HT-29 (cell line): Measurements from ENCODE around the gene PPP1R9A.

DNA sequence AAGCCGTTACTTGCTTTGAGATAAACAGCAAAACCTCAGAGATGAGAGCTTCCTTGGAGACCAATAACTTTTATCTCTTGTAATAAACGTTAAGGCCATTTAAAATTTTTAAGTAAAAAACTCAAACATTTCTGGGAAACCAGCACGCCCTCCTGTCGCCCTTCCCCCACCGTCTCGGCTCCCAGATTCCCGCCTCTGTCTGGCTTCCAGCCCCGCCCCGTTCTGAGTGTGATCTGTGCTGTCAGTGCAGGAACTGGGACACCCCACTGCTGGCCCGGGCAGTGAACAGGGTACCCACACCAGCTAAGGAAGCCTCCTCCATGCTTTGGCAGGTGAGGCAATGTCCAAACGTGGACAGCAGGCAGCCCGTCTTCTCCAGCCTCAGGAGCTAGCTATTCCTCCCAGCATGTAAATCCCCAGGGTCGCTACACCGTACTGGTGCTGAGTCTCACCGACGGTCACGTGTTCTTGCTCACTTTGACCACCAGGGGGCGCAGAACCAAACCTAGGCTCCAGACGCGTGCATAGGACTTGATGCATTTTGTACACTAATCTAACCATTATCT lies 22.9 kb upstream of the GATAD1 start:
- RAMPAGE, long total RNA: no peak

DNA sequence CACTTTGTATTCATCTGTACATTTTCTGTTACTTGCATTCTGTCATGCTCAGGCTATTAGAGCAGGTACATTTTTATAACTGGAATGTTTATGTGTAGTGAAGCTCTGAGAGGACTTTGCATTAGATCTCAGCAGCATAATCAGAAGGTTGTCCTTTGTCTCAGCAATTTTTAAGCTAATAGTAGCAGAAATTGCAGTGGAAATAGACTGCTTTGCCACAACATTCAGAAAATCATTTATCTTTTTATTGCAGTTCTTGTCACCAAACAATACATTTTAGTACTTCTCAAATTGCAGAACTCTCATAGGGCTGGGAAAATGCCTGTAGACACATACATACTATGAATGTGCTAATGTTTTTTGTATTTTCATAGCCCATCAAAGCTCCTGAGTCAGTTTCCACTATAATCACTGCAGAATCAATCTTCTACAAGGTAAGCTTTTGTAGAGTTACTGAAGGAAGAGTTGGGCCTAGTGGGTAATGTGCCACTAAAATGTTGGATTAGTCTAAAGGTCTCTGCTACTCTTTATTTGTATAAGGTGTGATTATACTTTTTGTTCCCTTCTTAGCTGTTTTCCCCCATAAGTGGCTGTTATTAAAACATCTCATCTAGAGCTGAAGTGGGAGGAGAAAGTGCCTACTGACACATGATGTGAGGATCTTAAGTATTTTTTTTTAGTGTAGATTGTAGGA lies 3.2 kb downstream of the GATAD1 start:
- RAMPAGE, long total RNA: no peak

DNA sequence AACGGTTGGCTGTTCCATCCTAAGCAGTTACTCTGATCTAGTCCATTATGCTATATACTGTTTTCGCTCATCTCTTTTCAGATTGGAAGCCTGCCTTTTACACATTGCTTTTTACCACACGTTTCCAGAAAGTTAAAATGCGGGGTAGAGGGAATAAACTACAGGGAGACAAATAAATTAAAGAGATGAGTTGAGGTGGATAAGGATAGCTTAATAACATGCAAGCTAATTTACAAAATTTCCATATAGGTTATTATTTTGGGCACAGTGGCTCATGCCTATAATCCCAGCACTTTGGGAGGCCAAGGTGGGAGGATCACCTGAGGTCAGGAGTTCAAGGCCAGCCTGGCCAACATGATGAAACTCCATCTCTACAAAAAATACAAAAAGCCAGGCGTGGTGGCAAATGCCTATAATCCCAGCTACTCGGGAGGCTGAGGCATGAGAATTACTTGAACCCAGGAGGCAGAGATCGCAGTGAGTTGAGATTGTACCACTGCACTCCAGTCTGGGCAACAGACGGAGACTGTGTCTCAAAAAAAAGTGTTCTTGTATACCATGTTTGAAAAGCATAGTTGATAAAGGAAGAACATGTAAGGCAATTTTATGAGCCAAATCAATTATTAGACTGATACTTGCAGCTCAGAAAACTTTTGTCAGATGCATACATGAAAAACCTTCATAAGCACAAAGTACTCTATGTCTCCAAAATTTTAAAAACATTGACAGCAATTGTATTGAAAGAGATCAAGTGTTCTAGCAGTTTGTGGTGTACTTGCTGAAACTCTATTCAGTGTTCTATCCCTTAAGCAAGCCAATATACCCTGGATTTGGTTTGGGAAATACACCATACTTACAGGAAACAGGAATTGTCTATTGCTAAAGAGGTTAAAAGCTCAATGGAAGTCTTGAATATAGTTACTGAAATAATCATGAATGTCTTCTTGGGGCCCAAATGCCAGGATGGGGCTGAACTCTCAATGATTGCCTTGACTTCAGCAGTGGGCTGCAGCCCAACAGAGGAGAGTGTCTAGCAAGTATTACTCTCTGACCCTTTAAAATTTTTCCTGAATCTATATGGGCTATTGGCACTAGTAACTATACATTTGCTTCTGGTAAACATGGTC lies 10.9 kb downstream of the RBM48 start:
- RAMPAGE, long total RNA: no peak

GRCh38 chr7:92612277-92612687 lies 22.1 kb upstream of the FAM133B start:
- RAMPAGE, long total RNA: no peak

- RAMPAGE, long total RNA: no peak
Measured at GRCh38 chr7:92695112-92696521, 105.4 kb upstream of the FAM133B start.

DNA sequence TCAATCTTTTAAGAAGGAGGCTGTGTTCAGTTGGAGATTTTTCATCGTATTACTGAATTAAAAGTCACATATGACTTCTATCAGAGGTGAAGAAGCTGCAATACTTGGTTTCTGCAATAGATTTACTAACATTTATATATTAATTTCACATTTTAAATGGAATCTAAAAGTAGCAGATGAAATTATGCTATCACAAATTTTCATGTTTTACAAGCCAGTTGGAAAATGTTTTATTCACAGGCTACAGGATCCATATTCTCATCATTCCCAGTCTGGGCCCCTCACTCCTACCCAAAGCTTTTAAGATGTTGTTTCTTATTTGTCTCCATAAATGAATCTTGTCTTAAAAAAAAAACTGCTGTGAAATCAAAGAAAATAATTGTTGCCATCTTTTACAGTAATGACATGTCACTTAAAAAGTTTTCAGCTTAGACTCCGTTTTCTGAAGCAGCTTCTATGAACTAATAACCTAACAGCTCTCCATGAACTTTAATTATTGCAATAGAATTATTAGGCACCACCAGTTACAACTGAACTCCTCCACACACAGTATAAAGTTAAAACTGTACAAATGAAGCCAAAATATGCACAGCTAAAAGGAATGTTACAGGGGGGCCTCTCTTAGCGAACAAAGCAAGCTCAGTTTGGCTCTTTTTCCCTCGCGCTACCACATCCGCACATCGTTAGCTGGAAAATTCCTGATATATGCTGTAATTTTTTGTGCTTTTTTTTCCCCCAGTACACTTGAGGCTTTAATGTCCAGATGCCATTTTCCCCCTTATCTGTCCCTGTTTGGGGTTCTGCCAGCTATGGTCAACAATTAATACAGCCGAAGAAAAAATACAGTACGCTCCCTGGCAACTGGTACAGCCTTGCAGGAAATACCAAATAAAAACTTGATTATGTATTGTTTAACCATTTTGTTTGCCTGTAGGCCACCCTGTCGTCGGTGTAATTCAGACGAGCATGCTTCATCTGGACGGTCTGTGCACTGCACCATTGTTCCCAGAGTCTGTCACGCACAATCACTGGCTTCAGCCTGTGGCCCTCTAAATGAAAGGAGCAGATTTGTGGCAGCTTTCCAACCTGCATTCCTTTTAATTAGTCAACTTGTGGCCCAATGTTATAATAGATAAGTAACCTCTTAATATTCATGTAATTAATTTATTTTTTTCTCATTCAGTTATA lies 107.9 kb upstream of the FAM133B start:
- RAMPAGE, long total RNA: no peak

DNA sequence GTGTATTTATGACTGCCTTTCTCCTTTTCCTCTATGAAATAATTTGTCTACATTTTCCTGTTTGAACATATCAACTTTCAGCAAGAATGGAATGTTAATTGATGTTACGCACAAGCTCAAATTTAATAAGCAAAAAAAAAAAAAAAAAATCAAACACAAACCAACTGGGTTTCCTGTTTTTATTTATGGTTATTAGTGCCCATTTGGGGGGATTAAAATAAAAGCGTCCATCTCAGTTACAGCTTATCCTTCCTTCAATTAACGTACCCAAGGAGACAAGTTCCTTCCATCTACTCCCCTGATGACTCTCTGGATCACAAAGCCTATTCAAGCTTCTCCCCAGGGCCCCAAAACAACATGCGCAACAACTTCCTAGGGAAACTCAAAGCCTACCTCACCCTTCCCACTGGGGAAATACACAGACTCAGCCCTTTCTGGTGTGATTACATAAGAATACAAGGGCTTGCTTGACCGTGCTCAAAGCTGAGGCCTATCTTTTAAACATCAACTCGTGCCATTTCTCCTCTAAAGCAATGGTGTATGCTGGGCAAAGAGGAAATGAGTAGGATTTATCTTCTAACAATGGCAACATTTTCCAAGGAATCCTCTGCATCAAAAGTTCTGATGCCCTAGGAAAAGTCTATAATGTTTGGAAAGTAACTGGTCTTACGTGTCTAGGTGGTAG lies 112.5 kb downstream of the CDK6 start:
- RAMPAGE, long total RNA: no peak

DNA sequence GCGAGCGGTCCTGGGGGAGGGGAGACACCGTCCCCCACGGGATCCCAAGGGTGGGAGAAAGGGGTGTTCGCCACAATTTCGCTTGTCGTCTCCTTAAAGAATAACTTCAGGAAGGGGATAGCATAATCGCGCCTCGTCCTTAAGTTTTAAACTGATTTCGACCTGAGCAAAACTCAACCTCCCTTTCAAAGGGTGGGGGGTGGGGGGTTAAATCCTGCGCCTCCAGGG lies 2.0 kb downstream of the CDK6 start:
- RAMPAGE, long total RNA: no peak

- RAMPAGE, long total RNA: no peak
Measured at GRCh38 chr7:92870839-92871188, 34.4 kb upstream of the CDK6 start.

GRCh38 chr7:93146885-93147305 lies 1.3 kb downstream of the SAMD9L start:
- RAMPAGE, long total RNA: no peak

DNA sequence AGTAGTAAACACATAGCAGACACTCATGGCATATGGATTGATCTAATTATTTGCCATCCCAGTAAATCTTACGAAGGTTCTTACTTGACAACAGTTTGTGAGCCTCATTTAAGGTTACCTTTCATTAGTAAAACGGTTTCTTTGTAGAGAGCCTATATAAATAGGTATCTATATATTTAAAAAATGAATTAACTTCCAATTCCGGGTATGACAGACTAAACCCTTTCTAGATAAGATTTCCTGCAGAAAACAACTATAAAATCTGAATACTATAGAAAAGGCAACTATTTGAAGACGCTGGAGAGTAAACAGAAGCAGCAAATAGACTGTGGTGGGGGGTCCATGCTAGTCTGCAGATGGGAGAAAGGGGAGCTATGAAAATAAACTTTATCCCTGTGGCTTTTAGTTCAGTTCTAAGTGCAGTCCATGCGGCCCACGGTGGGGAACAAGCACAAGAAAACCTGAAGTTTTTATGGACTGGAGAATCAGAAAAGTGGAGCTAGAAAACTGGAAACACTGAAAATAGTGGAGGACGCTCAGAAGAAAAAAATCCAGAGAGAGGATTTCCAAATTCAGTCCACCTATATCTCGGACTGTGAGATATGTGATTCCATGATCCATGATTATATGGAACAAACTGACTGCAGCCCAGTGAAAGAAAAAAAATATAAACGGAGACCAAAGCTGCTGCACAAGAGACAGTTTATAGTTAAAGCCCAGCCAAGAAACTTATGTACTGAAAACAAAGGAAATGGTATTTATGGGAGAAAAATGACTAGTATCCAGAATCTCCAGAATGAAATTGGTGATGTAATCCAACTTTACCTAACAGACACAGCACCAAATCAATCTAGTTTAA lies 96.3 kb downstream of the VPS50 start:
- RAMPAGE, long total RNA: no peak

- RAMPAGE, long total RNA: no peak
Measured at GRCh38 chr7:93399404-93399673, 167.2 kb downstream of the VPS50 start.

DNA sequence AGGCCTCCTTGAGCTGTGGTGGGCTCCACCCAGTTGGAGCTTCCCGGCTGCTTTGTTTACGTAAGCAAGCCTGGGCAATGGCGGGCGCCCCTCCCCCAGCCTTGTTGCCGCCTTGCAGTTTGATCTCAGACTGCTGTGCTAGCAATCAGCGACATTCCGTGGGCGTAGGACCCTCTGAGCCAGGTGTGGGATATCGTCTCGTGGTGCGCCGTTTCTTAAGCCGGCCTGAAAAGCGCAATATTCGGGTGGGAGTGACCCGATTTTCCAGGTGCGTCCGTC lies 97.5 kb downstream of the TFPI2 start:
- RAMPAGE, long total RNA: no peak

DNA sequence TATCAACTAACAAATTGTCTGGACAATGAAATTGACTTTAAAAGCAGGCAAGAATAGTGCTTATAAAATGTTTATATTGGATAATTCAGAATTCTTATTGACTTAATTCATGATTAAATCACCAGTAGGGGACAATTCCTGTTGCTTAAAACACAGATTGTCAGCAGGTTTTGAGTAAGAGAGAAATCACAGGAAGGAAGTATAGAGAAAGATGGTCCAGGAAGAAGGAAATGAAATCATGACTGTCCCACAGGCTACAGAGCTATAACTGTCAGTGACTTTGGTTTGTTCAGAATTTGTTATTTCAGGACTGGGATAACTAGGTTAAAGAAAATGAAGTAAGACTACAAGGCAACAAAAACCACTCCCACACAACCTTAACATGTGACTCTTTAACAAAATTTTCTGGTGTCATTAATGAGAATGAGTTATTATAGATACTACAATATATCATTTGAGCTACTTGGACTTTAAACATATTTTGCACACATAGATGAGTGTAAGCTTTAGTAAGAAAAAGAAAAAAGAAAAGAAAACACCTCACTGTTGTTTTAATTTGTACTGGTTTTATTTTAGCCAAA lies 6.9 kb downstream of the GNGT1 start:
- RAMPAGE, long total RNA: no peak

DNA sequence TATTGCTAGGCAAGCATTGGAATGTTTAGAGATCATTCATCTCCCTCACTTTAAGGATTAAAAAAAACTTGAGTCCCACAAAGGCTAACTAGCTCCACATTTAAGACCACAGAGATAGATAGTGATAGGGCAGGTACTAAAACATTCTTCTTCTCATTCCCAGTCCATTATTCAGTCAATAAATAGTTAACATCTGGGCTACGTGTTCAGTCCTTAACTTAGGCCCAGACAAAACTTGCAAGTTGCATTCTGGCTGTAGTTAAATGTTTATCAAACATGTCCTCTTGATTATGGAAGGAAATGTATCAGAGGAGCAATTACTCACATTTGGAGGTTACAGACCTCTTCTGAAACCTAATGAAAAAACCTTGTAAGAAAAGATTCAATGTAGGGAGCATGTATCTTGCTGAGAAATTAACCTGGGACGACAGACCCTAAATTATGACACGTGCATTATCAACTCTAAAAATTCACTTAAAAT lies 2.5 kb downstream of the GNG11 start:
- RAMPAGE, long total RNA: no peak

DNA sequence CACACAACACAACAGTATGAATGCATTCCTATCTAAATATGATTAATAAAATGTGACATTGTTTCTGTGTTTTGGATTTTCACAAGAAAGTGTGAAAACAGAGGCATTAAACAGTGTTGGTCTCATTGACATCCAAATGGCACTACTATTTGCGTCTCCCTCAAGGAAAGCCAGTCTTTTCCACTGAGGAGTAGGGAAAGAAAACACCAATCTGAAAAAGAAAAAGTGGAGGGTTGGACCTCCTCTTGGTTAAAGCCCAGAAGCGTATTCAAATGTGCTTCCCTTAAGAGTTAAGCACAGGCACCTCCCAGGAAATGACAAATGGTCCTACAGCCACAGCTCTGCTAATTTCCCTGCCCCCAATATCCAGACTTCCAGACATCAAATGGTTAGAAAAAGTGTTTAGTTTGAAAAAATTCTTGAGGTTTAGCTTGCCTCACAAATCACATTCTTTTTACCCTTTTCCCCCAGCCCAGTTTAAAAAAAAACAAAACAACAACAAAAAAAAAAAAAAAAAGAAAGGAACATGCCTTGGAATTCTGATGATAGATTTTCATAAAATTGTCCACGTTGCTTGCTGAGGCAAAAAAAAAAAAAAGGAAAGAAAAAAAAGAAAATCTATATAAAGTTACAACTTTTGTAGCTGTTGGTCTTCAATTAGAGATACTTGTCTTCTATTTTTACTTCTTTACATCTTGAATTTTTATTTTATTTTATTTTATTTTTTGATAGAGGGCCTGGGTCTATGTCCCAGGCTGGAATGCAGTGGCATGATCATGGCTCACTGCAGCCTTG lies 19.0 kb upstream of the COL1A2 start:
- RAMPAGE, long total RNA: no peak

DNA sequence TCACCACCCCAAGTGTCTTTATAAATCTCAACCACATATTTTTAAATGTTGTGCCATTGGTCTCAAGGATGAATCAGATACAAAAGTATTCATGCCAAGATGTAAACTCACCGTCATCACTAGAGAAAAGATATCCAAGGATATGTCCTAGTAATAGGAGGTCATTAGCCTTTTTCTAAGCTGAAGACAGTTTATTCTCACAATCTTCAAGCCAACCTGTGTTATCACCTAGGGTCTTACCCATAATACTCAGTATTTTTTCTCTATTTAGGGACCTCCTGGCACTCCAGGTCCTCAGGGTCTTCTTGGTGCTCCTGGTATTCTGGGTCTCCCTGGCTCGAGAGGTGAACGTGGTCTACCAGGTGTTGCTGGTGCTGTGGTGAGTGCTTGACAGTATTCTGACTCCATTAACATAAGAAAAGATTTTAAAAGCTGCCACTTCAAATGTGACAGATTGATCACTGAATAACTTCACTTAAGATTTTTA lies 29.4 kb downstream of the COL1A2 start:
- RAMPAGE, long total RNA: no peak

GRCh38 chr7:94428220-94428591 lies 33.5 kb downstream of the COL1A2 start:
- RAMPAGE, long total RNA: no peak

DNA sequence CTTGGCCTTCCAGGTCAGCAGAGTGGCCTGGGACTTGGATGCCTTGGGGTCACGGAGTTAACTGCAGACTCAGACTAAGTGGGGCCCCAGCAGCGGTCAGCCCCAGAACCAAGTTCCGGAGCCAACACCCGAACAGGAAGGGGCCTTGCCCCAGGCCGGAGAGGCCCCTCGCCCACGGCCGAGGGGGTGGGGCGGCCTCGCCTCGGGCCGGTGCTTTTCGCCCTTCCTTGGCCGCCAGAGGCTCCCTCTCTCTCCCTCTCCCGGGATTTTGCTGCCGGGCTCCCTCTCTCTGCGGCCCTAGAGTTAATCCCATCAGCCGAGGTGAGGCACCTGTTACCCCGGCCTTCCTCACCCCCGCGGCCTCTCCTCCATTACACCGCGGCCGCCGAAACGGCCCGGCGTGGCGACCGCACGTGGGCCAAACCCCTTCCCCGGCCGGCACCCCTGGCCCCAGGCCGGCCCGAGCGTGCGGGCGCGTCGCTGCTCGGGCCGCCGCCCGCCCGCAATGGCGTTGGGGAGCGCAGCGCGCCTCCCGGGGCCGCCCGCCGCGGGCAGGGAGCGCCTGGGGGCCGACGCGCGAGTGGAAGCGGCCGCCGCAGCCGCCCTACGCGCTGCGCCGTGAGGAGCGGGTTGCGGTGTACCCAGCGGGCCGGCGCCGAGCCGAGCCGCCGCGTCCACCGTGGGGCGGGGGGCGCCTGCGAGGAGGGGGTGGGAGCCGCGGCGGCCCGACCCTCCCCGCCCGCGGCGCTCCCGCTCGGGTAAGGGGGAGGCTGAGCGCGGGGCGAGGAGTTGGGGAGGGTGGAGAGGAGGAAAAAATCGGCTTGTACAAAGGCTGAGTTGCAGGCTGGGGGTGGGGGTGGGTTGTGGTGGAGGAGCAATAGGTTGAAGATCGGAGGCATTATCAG lies at the start of gene PPP1R9A:
Gene PPP1R9A, plus strand, starts transcription at position 213 of the 905 bp plus-strand sequence.
- RAMPAGE, long total RNA: no peak

DNA sequence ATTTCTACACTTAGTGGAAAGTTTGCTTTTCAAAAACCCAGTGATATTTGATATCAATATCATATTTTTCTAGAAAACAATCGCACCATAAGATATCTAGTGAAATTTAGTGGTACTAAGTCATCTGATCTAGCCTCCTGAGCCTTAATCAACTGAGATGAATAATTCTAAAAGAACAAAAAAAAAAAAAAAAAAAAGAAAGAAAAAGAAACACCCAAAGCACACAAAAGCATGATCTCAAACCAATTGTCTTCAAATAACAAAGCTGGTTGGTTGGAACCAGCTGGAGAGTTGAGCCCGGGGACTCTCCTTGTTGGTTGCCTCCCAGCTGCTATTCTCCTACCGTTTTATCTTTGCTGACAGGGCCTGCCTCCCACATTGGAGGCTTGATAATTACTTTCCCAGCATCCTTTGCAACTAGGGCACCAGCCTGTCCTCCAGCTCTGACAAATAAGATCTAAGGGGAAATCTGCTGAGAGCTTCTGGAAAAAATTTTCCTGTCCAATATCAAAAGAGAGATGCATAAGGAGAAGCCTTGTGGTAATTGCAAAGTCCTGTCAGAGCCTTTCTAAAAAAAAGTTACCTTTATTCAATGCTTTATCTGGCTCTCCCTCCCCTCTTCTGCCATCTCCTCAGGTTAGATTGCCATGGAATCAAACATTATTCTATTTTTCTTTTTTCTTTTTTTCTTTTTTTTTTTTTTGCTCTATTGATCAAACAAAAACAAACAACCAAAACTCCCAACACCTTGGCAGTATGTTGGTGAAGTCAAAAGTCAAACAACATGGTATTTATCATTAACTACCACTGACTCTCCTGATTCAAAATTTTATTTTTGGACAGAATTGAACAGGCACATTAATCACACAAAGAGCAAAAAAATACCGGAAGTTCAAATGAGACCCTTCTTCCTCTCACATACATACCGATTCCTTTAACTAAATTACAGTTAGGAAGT lies 6.7 kb downstream of the PON1 start:
- RAMPAGE, long total RNA: no peak